ENCODE measurements around a stretch of chr11.

DNA sequence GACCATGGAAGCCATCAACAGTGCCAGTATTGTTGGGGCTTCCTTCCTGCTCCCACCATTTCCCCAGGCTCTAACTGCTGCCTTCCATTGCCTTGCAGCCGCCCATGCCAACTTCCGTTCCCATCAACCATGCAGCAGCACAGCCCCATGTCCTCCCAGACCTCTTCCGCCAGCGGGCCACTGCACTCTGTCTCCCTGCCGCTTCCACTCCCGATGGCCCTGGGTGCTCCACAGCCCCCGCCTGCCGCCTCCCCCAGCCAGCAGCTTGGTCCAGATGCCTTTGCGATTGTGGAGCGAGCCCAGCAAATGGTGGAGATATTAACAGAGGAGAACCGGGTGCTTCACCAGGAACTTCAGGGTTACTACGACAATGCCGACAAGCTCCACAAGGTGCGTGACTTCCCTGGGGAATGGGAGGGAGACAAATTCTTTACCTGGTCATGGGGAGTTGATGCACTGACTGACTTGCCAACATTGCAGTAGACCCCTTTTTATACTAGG lies 53.3 kb downstream of the AMOTL1 start:
- RRBS = no CpG with 5 or more reads among the region's 14 CpGs

- RRBS = no CpG with 5 or more reads among the region's 6 CpGs
Measured at GRCh38 chr11:94880337-94880977, 92.9 kb downstream of the CWC15 start.

- RRBS = no CpG with 5 or more reads among the region's 4 CpGs
Measured at GRCh38 chr11:95128565-95128963, 38.9 kb downstream of the ENDOD1 start.

DNA sequence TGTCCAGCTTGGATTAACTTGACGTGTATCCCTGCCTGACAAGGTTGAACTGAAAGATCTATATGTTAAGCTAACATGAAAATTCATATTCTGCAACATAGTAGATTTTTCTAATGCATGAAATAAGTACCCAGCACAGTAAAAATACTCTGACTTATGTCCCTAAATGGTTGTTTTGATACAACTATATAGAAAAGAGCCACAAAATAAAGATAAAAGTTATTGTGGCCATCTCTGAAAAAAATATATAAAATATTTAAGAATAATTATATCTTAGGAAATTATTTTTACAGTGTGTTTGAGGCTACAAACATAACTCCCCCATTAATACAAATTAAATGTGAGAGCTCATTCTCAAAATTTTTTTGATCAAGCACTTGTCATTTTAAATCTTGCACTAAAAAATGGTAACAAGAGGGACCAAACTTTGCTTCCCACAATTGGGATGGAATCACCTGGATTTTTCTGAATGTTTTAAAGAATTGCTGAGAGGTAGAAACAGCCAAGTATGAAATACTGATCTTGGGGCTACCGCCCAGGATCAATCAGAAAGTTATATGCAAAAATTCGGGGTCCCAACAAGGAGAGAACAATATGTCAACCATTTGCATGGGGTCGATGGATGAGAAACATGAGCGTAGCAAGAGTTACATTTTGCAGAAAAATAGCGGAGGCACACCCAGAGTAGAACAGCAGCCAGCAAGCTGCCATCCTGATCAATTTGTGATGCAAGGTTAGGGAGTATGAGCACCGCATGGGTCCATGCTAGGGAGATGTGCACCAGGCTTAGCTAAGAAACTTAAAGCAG lies 41.0 kb downstream of the ENDOD1 start:
- RRBS = no CpG with 5 or more reads among the region's 7 CpGs

DNA sequence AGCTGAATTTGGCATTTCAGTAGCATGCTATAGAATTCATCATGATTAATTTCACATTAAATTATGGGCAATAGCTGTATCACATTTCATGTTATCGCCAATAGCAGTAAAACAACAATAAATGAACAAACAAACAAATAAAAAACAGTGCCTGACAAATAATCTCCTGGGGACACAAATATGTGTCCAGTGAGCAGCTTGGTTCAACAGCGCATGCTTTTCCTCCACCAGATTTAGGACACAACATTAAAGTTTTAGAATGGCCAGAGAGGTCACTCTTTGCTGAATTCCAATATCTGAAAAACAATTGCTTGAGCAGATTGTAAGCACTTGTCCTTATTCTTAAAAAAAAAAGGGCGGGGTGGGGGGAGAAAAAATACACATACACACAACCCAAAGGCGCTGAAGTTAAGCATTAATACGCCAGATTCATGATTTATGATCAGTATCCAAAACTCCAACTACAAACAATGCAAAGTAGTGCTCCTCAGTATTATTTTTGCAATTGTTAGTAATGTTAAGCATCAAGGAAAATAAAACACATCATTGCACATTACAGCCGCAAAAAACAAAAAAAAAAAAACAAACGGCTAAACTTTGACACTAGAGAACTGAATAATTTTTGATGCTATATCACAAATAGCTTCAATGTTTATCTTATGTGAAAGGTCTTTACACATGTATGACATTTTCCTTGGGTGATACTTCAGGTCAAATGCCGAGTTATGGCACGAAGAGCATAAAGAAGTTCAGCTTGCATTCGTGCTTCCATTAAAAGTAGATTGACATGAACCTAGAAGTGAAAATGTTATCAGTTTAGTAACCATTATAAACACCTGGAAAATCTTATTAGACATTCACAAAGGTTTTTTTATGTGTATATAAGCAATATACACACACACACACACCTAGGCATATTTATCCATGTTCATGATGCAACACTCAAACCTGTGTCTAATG lies 58.2 kb downstream of the SESN3 start:
- RRBS = no CpG with 5 or more reads among the region's 10 CpGs

DNA sequence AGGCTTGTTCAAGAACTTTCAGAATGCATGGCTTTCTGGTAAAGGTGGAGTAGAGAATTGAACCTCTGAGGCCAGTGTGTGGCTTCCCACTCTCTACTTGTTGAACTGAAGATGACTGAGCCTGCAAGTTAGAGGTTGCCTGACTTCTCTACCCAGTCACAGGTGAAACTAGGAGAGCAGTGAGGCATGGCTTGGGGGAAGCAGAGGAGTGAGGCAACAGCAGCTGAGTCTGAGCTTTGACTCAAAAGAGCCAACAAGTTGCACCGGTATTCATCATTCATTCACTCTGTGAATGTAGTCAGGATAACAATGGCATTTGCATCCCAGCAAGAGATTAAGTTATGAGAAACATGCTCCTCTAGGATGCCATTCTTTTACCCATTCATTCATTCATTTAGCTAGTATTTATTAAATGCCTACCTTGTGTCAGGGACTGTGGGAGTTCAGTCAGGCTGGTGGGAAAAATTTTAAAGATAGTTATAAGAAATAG lies 256.5 kb upstream of the SESN3 start:
- RRBS = no CpG with 5 or more reads among the region's 1 CpG

DNA sequence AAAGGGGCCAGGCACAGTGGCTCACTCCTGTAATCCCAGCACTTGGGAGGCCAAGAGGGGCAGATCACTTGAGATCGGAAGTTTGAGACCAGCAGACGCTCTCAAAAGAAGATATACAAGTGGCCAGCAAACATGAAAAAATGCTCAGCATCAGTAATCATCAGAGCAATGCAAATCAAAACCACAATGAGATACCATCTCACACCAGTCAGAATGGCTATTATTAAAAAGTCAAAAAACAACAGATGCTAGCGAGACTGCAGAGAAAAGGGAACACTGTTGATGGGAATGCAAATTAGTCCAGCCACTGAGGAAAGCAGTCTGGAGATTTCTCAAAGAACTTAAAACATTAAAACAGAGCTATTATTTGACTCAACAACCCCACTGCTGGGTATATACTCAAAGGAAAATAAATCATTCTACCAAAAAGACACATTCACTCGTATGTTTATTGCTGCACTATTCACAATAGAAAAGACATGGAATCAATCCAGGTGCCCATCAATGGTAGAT lies 96.6 kb downstream of the FAM76B start:
- RRBS = no CpG with 5 or more reads among the region's 4 CpGs

DNA sequence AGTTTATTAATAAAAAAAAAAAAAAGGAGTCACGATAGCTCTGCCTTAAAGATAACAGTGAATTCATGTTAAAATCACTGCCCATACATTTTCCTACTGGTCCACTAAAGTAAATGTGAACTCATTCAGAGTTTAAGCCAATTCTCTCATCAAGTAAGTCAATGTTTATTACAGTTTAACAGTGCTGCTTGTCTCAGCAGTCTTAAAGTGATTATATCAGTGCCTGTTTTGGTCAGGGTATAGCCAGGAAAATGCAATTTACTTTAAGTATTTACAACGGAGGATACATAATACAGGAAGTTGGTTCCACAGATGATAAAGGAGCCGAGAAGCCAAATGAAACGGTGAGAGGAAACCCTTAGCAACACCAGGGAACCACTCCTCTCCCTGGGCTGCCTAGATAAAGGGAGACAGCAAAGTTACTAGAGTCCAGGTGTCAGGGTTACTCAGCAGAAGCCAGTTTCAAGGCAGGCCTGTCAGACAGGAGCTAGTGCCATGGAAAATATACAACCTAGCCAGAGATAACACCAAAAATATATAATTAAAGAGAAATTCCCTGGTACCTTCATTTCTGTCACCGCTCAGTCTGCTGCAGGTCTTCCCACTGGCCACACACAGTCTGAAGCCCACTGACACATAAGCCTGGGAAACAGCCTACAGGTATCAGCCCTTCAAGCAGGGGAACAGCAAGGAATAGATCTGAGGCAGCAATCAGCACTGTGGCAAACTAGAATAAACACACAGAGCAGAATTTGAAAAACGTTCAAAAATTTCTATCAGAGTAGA lies 55.5 kb downstream of the FAM76B start:
- RRBS = no CpG with 5 or more reads among the region's 6 CpGs

GRCh38 chr11:95790624-95791412 lies 520 bp downstream of the CEP57 start:
- RRBS = no CpG with 5 or more reads among the region's 45 CpGs

GRCh38 chr11:95794817-95795405 lies 4.6 kb downstream of the CEP57 start:
- RRBS = no CpG with 5 or more reads among the region's 2 CpGs

DNA sequence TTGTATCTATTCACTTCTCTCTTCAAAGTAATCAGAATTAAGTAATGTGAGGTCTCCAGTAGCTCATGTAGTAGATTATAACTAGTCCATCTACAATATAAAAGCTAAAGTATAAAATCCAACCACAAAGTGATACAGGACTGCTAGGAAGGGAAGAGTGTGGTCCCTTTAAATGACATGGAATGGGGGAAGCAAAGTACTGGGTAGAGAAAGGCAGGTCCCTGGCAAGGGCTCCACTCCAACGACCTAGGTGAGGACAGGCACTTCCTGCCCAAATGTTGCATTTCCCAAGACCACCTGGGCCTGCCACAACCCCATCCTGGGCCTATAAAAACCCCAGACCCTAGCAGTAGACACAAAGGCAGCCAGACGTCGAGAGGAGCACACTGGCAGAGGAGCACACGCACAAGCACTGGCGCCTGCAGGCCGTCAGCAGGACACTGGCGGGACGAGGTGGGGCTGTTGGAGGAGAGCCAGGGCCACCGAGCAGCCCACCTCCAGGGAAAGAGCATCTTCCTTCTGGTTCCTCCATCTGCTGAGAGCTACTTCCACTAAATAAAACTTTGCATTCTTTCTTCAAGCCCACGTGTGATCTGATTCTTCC lies 89.5 kb upstream of the MTMR2 start:
- RRBS = no CpG with 5 or more reads among the region's 10 CpGs

DNA sequence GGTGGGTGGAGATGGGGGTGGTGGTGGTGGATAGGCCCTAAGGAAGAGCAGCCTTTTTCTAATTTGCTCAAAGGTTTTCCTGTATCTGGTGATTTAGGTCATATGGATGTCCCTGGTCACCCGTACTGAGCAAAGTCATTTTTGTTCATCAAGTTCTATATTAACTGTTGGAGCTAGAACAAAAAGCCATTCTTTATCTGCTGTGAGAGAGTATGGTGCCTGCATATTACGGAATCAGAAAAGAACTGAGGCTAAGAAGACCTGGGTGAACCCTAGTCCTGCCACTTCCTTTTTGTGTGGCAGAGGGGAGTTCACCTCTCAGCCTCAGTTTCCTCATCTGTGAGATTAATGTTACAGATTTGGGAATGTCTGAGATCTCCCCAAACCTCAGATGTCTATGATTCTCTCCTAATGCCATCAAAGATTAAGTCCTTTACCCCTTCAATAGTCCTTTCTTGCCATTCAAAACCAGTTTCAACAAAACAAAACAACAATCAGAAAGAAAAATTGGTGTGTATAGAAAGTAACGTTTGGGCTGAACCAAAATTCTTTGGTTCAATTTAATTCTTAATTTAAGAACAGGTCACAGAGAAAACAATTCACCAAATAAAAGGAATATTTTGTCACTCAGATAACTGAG lies 121.3 kb upstream of the MTMR2 start:
- RRBS = no CpG with 5 or more reads among the region's 3 CpGs

DNA sequence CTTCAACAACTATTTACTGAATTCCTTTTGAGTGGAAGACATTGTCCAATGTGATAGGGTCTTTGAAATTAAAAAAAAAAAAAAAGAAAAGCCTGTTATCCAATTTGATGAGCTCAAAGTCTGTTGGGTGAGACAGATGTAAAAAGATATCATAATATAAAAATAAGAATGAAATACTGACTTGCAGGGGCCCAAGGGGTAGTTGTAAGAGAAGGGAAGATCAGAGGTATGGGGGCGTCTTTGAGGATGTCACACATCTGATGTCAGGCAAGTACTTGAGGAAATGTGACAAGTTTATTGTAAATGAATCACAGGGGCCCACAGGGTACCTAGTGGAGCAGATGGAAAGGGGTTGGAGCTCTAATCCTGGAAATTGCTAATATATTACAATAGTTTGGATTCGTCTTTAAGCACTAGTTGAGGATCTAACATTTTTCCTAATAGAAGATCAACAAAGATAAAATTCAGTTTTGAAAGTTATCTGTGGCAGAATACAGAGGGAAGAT lies 131.6 kb downstream of the MAML2 start:
- RRBS = no CpG with 5 or more reads among the region's 2 CpGs

DNA sequence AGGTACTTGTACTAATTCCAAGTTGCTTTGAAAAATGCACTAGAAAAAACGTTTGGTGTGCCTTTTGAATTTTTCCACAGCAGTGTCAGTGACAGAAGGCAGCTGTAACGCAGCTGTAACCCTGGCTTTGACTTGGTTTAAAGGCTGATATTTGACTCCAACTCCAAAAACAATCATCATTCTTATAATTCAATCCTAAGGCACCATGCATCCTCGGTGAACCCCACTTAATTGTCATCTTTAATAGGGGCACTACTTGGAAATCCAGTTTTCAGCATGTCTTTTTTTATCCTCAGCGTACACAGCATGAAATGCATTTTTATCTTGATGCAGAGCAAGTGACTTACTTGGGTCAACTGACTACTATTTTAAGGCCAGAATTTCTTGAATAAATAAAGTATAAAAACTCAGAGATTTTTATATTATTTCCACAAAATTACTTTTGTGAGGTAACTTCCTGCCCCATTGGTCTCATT lies 124.8 kb downstream of the MAML2 start:
- RRBS = no CpG with 5 or more reads among the region's 4 CpGs

DNA sequence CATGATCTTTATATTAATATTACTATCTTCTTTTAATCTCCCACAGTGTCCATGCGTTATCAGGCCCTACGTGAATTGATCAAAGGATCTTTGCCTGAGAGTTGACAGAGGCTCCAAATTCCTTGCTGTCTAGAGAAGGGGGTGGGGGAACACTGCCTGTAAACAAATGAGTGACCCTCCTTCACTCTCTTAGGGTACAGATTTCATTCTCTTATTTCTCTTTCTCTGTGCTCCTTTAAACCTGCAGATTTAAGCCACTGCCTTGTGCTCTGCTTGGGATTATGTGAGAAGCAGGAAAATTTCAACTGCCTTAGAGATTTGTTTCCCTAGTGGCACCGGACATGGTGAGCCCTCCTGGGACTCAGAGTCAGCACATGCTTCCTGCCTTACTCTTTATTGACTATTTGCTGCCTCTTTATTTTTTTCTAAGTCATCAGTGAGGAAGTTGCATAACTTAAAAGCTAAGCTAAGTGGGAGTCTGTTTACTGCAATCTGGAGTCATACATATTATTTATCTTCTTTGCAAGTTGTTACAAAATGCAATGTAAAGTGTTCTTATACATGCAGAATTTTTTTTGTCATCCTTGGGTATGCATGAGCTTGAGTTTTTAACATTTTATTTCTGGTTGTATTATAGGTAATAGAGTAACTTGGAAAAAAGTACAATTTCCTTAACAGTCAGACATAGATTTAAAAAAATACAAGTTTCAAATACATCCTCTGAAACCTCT lies 122.8 kb downstream of the MAML2 start:
- RRBS = no CpG with 5 or more reads among the region's 3 CpGs

DNA sequence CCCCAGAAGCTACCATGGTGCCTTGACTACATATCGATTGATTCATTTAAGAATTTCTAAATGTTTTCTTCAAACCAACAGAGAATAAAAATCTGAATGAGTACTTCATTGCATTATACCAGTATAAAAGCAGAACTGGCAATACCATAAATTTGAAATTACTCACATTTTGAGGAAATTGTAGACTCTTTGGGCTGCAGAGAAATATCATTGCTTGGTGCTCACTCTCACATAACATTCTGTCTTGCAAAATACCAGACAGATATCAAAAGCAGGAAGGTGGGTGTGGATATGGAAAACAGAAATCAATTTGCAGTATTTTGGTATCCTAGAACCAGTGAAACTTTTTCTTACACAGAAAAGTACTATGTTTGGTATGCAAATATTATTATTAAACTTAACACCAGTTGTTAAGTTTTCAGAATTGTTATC lies 113.4 kb downstream of the MAML2 start:
- RRBS = no CpG with 5 or more reads among the region's 1 CpG

DNA sequence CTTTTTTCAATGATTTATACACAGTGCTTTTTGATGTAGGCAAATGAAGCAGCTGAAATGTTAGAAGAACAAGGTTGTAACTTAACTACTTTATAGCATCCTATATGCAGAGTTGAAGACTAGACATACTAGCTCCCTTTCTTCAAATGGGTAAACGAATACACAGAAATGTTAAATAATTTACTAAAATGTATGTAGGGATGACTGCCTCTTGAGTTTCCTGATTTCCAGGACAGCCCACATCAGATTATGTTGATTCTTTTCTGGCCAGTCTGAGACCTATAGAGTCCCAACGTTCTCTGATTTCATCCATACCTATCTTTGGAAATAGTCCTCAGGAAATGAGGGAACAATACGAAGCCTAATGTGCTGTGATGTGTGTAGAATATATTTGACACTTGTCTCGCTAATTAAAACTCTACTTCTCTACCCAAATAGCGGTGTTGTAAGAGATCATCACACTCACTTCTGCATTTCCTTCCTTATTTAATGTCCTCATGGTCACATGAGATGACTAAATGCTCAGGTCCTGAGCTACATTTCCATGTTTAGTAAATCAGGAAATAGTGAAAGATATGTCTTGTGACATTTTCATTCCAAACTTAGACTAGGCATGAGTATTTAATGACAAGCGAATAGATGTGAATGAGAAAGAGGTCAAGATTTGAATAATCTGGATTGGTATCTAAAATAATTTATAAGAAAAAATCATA lies 112.4 kb downstream of the MAML2 start:
- RRBS = no CpG with 5 or more reads among the region's 6 CpGs

DNA sequence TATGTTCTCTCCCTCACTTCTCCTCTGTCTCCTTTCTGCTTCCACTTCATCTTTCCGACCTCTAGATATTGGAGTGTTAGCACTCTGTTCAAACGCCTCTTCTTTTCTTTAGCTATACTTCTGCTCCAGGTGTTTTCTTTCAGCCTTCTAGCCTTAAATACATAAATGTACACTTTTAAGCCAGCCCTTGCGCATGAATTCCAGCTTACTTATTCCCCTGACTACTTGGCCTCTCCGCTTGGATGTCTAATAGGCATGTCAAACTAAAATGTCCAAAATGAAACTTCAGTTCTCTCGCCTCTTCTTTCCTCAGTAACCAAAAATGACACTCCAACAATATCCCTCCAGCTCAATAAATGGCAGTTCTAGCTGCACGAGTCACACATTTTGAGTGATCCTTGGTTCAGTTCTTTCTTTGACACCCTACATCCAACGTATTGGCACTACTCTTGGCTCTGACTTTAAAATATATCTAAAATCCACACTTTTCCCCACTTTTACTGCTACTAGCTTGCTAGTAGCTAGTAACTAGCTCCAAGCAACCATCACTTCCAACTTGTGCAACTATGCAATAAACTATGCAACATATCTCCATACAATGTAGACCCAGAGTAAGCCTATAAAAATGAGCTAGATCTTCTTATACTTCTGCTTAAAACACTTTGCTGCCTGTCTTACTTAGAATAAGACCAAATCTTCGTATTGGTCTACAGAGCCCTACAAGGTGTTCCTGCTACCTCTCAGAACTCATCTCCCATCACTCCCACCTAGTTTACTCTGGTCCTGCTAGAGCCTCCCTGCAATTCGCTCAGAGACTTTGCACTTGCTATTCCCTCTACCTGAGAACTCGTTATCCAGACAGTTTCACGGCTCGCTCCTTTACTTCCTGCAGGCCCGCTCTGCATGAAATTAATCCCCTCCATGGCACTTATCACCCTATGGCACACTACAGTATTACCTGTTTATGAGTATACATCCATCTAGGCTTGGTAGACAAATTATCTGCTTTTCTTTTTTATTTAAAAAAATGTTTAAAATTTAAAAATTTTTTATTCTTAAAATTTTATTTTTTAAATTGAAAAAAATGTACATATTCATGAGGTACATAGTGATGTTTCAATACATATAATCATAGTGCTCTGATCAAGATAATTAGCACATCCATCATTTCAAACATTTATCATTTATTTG lies 93.4 kb downstream of the MAML2 start:
- RRBS = no CpG with 5 or more reads among the region's 13 CpGs

GRCh38 chr11:96283689-96284687 lies 59.0 kb downstream of the MAML2 start:
- RRBS = no CpG with 5 or more reads among the region's 5 CpGs

GRCh38 chr11:96340244-96340906 lies 2.6 kb downstream of the MAML2 start:
- RRBS = no CpG with 5 or more reads among the region's 6 CpGs

All from brain (tissue), 1 donor.